Suprapubic skin (tissue), 4 donors: ENCODE data around the gene MAGEB5.

DNA sequence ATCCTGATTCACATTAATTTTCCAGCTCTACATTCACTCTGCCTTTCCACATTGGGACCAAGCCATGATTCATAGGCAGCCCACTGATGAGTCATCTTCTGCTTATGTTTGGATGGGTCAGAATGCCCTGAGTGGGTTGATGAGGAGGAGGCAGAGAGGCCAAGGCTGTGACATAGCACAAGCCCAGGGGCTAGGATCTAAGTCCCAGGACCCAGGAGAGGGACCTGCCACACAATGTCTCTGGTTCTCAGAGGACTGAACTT is 247.7 kb upstream of the RPS6KA3 start:
- PRO-cap = no peak
- RAMPAGE, long total RNA, 4 experiments = no peak in any of the 4 experiments

GRCh38 chrX:21374832-21375414 is 705 bp downstream of the CNKSR2 start:
- PRO-cap = no peak
- RAMPAGE, long total RNA, 4 experiments = no peak in any of the 4 experiments

- PRO-cap = no peak
- RAMPAGE, long total RNA, 4 experiments = no peak in any of the 4 experiments
Measured at GRCh38 chrX:21437003-21437410, 62.8 kb downstream of the CNKSR2 start.

GRCh38 chrX:21668963-21669303 is 10.8 kb upstream of the KLHL34 start:
- PRO-cap = no peak
- RAMPAGE, long total RNA, 4 experiments = no peak in any of the 4 experiments

- PRO-cap = no peak
- RAMPAGE, long total RNA, 4 experiments = no peak in any of the 4 experiments
Measured at GRCh38 chrX:21742121-21742494, 15.8 kb downstream of the SMPX start.

DNA sequence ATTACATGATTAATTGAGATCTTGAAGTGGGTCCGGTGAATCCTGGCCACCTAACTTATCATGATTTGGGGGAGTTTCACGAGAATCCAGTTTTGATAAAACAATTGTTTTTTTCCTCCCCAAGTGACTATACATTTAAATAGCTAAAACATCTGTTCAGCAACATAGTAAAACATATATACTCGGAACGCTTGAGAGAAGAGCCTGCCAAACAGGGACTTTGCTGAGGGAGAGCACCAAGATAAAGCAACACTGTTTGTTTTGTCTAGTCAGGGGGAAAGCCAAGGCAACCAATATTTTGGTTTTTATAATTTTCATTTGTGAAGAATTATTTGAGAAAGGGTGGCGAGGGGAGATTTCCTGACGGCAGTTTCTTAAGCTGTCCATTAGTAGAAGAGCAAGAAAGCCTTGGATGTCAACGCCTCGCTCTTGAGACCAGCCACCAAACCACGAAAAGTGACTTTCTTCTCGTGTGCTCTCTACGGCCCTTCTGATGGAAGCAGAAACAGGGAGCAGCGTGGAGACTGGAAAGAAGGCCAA is 458 bp downstream of the PHEX start:
- PRO-cap = no peak
- RAMPAGE, long total RNA, 4 experiments = no peak in any of the 4 experiments

GRCh38 chrX:22136209-22136791 is 104.2 kb downstream of the PHEX start:
- PRO-cap = no peak
- RAMPAGE, long total RNA, 4 experiments = no peak in any of the 4 experiments

GRCh38 chrX:22353586-22353871 is 80.8 kb downstream of the CBLL2 start:
- PRO-cap = no peak
- RAMPAGE, long total RNA, 4 experiments = no peak in any of the 4 experiments

DNA sequence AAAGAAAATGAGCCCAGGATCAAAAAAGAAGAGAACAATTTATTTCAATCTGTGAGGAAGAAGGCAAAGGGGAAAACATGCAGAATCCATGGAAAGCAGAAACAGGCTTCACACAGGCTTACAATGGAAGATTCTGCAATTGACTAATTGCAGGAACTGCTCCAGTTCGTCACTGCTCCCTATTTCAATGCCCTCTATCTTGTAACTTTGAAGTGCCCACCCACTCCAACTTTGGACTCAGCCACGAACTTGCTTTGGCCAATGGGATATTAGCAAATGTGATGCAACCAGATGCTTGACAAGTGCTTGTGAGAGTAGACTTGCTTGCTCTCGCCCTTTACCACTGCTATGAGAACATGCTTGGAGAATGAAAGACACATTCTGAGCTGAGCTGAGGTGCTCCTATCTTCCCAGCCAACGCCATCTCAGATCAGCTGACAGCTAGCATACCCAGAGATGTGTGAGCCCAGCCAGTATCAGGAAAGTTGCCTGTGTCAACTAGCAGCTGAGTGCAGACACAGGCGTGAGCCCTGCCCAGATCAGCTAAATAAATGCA is 105.7 kb upstream of the PTCHD1 start:
- PRO-cap = no peak
- RAMPAGE, long total RNA, 4 experiments = no peak in any of the 4 experiments

- PRO-cap = no peak
- RAMPAGE, long total RNA, 4 experiments = no peak in any of the 4 experiments
Measured at GRCh38 chrX:23504012-23504651, 163.2 kb upstream of the PRDX4 start.

- PRO-cap = no peak
- RAMPAGE, long total RNA, 4 experiments = no peak in any of the 4 experiments
Measured at GRCh38 chrX:23659962-23660947, 7.0 kb upstream of the PRDX4 start.

DNA sequence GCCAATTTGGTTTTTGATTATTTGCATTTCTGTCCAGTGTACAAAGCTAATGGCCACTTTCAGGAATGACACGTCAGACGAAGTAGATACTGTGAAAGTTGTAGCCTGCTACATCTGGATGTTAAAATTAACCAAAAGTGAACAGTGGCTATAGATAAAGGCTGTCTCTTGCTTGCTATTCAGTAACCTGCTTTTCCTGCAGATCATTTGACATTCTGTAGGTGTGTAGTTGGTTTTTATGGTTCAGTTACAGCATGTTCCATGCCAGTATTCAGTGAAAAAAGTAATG is 1.1 kb downstream of the PRDX4 start:
- PRO-cap = no peak
- RAMPAGE, long total RNA, 4 experiments = no peak in any of the 4 experiments

DNA sequence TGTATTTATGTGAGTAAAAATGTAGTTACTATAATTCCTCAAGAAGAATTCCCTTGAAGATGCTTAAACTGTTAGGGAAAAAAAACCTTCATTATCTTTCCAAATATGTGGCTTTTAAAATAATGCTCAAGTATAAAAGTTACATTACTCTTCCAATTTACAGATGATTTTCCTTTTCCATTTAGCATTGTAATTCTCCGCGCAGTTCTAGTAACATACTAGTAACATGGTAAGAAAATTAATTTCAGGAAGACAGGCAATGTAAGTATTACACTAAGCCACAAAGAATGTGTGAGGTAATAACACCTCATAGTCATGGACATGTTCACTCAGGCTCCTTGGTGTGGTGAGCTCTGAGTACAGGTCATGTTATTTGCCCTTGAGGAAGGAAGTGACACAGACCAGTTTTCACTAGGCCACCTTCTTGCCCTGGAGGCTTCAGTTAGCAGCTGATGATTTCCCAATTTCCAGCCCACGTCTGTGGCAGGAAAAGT is 6.8 kb downstream of the APOO start:
- PRO-cap = no peak
- RAMPAGE, long total RNA, 4 experiments = no peak in any of the 4 experiments

DNA sequence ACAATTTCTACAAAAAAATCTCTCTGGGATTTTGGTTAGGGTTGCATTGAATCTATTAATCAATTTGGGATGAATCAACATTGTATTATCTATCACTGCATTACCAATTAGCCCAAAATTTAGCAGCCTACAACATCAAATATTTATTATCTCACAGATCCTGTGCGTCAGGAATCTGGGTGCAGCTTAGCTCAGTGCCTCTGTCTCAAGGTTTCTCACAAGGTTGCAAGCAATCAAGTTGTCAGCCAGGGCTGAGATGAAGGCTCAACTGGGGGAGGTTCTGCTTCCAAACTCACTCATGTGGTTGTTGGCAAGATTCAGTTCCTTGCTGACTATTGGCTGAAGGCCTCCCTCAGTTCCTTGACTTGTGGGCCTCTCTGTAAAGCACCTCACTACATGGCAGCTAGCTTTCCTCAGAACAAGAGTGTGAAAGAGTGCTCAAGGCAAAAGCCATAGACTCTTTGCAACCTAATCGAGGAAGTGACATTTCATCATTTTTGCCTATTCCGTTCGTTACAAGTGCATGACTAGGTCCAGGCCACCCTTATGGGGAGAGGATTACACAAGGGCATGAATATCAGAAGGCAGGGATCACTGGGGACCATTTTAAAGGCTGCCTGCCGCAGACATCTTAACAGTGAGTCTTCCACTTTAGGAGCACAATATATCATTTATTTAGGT is 51.9 kb downstream of the CXorf58 start:
- PRO-cap = no peak
- RAMPAGE, long total RNA, 4 experiments = no peak in any of the 4 experiments

- PRO-cap = no peak
- RAMPAGE, long total RNA, 4 experiments = no peak in any of the 4 experiments
Measured at GRCh38 chrX:24154301-24154674, 4.8 kb downstream of the ZFX start.

GRCh38 chrX:24297197-24297552 is 16.7 kb downstream of the SUPT20HL2 start:
- PRO-cap = no peak
- RAMPAGE, long total RNA, 4 experiments = no peak in any of the 4 experiments

GRCh38 chrX:24427042-24428046 is 37.7 kb upstream of the PDK3 start:
- PRO-cap = no peak
- RAMPAGE, long total RNA, 4 experiments = no peak in any of the 4 experiments

DNA sequence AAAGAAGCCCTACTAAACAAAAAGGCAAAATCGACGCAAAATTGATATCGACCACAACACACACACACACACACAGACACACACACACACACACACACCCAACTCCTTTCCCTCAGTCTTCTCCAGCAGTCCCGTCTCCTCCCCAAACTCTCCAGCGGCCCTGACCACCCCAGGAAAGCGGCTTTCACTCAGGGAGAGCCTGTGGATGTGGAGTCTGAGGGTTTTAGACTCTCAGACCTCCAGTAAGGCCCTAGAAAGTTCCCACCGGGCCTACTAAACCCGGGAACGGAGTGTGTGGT is 14.0 kb downstream of the ARX start:
- PRO-cap = no peak
- RAMPAGE, long total RNA, 4 experiments = no peak in any of the 4 experiments

DNA sequence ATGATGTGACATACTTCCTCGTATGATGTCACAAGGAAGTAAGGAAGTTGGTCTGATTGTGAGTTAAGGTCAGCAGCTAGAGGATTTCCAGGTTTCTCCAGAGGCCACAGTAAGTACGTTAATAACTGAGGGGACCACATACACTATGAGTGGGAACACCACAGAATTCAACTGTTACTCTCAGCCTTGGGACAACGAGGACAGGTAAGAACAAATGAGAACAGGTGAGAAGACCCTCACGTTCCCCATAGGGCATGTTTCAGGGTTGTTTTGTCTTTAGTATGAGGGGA is at the start of gene MAGEB5:
TSS of gene MAGEB5 (plus strand) at position 175 of the 290 bp plus-strand sequence.
- PRO-cap = no peak
- RAMPAGE, long total RNA, 4 experiments = no peak in any of the 4 experiments

GRCh38 chrX:27154035-27154427 is 309.1 kb downstream of the PPP4R3C start:
- PRO-cap = no peak
- RAMPAGE, long total RNA, 4 experiments = no peak in any of the 4 experiments